Left cardiac atrium (tissue), 1 donor: ENCODE measurements around the genes POLA2 and KCNK7.

DNA sequence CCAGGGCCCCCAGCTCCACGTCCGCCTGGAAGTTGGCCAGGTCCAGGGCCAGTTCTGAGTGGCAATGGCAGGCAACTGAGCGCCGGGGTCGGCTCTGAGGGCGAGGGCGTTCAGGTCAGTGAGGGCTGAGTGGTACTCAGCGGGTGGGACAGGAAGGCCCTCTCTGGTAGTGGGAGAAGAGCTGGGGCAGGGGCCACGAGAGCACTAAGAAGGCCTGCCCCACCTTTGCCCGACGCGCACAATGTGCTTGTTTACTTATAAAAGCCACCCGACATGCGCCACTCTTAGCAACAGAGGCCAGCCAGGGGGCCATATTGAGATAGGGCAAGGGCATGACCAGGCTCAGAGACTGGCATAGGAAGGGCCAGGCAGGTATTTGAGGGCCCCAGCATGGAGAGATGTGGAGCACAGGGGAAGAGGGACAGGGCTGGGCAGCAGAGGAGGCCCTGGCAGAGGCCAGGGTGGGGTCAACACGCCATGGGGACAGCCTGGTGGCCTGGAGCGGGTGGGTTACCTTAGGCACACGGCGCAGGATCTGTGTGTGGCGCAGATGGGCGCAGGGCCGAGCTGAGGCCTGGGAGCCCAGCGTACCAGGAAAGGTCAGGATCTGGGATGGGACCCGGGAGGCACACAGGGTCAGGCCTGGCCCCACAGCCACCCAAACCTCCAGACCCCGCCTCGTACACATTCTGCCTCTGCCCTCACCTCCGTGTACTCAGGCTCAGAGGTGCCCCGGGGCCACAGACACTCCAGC lies 6.7 kb downstream of the ATG2A start:
- PRO-cap, result no peak

DNA sequence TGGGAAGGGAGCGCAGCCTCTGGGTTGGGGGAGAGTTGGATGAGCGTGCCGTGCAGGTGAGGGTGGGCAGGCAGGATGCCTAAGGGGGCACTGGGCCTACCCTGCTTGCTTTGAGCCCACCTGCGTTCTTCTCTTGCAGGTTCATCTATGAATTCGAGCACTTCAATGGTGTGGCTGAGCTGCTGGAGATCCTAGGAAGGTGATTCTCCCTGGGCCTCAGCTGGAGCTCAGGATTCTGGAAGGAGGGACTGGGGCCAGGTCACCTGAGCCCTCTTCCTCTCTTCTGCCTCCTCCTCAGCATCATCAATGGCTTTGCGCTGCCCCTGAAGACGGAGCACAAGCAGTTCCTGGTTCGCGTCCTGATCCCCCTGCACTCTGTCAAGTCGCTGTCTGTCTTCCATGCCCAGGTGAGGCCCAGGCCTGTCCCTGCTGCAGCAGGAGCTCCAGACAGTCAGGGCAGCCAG lies 5.5 kb downstream of the GPHA2 start:
- PRO-cap, result no peak

DNA sequence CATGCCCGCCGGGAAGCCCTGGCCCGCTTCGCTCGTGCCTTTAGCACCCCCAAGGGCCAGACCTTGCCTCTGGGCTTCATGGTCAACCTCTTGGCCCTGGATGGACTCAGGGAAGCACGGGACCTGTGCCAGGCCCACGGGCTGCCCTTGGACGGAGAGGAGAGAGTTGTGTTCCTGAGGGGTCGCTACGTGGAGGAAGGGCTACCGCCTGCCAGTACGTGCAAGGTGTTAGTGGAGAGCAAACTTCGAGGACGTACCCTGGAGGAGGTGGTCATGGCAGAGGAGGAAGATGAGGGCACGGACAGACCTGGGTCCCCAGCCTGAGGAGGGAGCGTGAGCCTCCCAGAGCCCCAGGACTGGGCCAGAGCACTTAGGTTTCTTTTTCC lies 3.4 kb downstream of the SAC3D1 start:
- PRO-cap, result no peak

DNA sequence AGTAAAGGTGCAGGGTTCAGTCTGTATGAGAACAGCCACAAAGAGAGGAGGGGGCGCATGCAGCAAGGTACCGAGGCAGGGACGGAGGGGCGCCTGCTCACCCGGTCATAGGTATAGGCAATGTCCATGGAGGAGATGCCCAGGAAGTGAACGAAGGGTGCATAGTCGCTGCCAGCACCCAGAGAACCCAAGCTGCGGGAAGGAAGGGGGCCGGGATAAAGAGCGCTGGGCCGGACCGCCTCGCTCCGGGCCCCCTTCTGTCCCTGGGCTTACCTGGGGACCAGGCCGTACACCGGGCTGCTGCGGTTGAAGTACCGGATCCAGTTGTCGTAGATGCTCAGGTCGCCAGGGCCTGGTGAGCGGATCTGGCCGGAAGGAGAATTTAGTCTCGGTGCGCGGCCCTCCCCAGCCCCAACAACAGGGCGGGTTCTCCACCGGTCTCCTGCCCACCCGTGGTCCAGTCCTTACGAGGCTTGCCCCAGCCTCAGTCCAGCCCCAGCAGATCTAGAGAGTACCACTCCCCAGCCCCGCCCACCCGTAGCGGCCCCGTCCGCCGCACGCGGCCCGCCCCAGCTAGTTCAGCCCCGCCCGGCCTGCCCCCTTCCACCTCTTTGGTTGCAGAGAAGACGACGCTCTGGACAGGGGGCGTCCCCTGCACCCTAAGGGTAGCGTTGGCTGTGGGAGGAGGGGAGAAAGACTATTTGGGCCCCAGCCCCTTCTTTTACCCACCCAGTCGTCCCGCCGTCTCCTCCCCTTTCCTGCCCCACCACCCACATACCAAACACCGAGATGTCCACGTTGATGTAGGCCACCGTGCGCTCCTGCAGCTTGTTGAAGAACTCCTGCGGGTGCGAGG lies 6.6 kb downstream of the SAC3D1 start:
- PRO-cap, result unidirectional peak, plus-strand start at position 385 of the sequence; bidirectional peak, plus-strand start at position 606 of the sequence, minus-strand start at position 506 of the sequence

- PRO-cap, result no peak
Measured at GRCh38 chr11:65115650-65116056, 1.8 kb downstream of the ZNHIT2 start.

GRCh38 chr11:65146534-65146997 lies 12.2 kb upstream of the SYVN1 start:
- PRO-cap, result no peak

- PRO-cap, result no peak
Measured at GRCh38 chr11:65210903-65211942, 29.5 kb downstream of the CAPN1 start.

GRCh38 chr11:65261581-65262533 lies at the start of gene POLA2:
TSS of gene POLA2 (plus strand) at chr11:65261962.
- PRO-cap, result bidirectional peak, plus-strand start at chr11:65261938, minus-strand start at chr11:65261759; unidirectional peak, minus-strand start at chr11:65262437

DNA sequence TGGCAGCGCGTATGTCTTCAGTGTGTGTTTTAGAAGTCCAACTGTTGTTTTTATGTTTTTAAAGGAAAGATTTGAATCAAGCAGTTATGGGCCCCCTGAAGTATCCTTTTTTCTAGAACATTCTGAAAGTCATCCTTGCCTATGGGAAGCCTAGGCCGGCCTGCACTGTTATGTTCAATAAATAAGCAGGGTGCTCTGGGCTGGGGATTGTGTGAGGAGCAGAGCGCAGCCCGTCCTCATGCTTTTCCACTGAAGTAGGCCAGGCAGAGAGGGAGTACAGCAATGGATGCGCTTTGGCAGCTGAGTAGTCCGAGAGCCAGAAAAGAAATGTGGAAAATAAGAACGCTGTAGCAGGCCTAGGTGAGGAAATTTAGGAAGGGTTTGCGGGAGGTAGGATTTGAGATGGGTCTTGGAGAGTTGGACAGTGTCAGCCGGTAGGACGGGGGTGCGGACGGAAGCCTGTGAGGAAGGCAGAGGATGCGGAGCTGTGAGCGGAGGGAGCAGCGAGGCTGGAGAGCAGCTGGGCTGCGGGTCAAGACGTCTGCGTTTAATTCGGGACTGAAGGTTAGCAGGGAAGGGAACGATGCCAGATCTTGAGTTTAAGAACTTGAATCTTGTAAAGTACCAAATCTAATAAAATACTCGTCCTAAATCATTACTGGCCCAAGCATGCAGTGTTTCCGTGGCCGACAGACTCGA lies 794 bp upstream of the TIGD3 start:
- PRO-cap, result no peak

- PRO-cap, result no peak
Measured at GRCh38 chr11:65374922-65375528, 7.4 kb downstream of the SLC25A45 start.

- PRO-cap, result no peak
Measured at GRCh38 chr11:65426576-65426997, 40.1 kb downstream of the FRMD8 start.

DNA sequence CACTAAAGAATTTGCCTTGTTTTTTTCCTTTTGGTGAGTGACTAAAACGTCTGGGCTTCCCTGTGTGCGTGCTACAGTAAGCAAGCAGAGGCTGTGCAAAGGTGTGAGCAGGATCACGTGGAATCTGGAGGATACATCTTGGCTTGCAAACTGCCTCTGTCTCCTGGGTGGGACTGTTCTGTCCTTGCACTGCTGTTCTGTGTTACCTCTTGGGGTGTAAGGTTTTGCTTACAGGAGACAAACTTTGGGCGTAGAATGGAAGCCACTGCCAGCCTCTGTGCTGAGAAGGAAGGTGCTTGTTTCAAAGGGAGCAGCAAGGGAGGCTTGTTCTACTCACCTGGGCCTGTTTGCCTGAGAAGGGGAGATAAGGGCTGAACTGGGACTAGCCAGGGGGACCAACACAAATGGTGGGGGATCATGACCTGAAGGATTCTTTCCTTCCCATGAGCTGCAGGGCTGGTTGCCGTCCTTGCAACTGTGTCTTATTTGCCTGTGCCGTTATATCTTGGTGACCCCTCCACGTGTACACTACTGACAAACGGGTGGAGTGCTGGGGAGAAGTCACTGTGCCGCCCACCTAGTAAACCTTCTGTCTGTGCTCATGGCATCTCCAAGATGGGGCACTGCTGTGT lies 40.7 kb downstream of the FRMD8 start:
- PRO-cap, result unidirectional peak, plus-strand start at position 244 of the sequence; unidirectional peak, plus-strand start at position 532 of the sequence; unidirectional peak, plus-strand start at position 594 of the sequence

- PRO-cap, result no peak
Measured at GRCh38 chr11:65437245-65438367, 51.2 kb downstream of the FRMD8 start.

- PRO-cap, result no peak
Measured at GRCh38 chr11:65490501-65490717, 34.5 kb upstream of the SCYL1 start.

DNA sequence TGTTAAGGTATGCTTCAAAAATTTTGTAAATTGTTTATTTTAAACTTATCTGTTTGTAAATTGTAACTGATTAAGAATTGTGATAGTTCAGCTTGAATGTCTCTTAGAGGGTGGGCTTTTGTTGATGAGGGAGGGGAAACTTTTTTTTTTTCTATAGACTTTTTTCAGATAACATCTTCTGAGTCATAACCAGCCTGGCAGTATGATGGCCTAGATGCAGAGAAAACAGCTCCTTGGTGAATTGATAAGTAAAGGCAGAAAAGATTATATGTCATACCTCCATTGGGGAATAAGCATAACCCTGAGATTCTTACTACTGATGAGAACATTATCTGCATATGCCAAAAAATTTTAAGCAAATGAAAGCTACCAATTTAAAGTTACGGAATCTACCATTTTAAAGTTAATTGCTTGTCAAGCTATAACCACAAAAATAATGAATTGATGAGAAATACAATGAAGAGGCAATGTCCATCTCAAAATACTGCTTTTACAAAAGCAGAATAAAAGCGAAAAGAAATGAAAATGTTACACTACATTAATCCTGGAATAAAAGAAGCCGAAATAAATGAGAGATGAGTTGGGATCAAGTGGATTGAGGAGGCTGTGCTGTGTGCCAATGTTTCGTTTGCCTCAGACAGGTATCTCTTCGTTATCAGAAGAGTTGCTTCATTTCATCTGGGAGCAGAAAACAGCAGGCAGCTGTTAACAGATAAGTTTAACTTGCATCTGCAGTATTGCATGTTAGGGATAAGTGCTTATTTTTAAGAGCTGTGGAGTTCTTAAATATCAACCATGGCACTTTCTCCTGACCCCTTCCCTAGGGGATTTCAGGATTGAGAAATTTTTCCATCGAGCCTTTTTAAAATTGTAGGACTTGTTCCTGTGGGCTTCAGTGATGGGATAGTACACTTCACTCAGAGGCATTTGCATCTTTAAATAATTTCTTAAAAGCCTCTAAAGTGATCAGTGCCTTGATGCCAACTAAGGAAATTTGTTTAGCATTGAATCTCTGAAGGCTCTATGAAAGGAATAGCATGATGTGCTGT lies 22.1 kb upstream of the SCYL1 start:
- PRO-cap, result no peak

GRCh38 chr11:65510756-65511167 lies 14.1 kb upstream of the SCYL1 start:
- PRO-cap, result no peak

GRCh38 chr11:65540107-65540902 lies 15.4 kb downstream of the SCYL1 start:
- PRO-cap, result bidirectional peak, plus-strand start at chr11:65541079, minus-strand start at chr11:65540661

GRCh38 chr11:65555423-65556245 lies 2.5 kb downstream of the LTBP3 start:
- PRO-cap, result no peak

- PRO-cap, result no peak
Measured at GRCh38 chr11:65595475-65596157, at the start of gene KCNK7. TSS of gene KCNK7 (minus strand) at chr11:65595800.

- PRO-cap, result no peak
Measured at GRCh38 chr11:65646241-65646471, 8.3 kb downstream of the SIPA1 start.